SK-N-DZ (cell line): ENCODE data around the gene GSTA4.

DNA sequence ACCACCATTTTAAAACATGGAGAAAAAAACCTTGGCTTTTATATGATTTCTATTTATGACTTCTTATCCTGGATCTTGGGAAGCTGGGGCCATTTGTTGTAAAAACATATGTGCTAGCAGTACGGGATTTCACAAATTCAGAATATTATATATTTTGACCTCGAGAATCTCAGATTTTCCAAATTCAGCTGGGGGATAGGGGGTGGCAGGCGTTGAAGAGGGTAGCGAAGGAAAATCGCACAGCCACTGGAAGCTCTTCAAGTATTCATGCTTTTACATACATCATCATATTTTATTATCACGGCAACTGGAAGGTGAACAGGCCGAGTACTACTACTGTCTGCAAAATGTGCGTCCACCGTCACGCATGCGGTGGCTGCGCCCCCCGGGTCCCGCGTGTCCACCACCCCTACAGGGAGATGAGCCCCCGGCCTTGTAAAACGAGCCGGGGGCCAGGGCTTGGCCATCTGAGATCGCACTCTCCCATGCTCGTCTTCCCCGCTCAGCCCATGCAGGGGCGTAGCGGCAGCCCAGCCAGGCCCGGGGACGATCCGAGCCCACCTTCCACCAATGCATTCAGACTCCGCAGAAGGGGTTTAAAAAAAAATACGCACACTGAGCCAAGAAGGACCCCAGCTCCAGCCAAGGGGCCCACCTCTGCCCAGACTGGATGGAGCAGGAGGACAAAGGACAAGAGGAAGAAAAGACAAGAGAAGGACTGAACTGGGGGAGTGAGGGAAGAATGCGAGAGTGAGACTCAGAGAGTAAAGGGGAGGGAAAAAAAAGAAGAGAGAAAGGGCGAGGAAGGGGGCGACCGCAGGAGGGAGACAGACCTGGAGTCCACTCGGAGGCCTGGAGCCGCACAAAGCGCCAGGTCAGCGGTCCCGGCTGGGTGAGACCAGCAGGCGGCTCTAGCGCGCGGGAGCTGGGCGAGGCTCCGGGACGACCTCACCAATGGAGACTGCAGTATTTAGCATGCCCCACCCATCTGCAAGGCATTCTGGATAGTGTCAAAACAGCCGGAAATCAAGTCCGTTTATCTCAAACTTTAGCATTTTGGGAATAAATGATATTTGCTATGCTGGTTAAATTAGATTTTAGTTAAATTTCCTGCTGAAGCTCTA, at the start of gene GSTA4:
Gene GSTA4 (minus strand): TSS at position 869 of the 1,124 bp plus-strand sequence.
RAMPAGE:
- cytosol, long total RNA = start-site peak on the minus strand centred at position 807 of the sequence, 189 bp wide, 825 and 379 reads in 2 replicates
- nucleus, long total RNA = start-site peak on the minus strand centred at position 678 of the sequence, 406 bp wide, 226 and 62 reads in 2 replicates

GRCh38 chr6:53219066-53219604, 70.5 kb upstream of the GCM1 start:
RAMPAGE:
- cytosol, long total RNA = no peak
- nucleus, long total RNA = no peak

GRCh38 chr6:53274707-53275387, 73.9 kb downstream of the ELOVL5 start:
RAMPAGE:
- cytosol, long total RNA = no peak
- nucleus, long total RNA = no peak

GRCh38 chr6:53282669-53283156, 66.0 kb downstream of the ELOVL5 start:
RAMPAGE:
- cytosol, long total RNA = no peak
- nucleus, long total RNA = no peak

DNA sequence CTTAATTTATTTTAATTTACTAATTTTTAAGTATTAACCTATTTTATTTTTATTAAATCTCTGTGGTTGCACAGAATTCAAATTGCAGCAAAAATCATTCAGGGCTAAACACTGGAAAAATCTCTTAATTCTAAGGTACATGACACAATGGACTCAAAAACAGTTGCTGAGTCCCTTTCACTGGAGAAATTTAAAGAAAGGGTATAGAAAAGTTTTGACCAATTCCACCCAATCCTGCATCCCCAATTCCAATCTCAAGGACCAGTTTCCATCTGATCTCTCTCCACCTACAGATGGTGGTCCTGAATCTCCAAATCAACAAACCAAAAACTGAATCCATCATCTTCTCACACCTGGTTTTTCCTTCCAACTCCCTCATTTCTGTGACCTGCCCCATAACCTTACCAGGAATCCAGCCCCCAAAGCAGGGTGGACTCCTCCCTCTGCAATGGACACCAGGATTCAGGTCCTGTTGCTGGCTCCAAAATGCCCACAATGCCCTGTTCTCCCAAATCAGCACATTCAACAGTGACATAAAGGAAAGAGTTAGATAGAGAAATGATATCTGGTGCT, 14.3 kb downstream of the ELOVL5 start:
RAMPAGE:
- cytosol, long total RNA = no peak
- nucleus, long total RNA = no peak

DNA sequence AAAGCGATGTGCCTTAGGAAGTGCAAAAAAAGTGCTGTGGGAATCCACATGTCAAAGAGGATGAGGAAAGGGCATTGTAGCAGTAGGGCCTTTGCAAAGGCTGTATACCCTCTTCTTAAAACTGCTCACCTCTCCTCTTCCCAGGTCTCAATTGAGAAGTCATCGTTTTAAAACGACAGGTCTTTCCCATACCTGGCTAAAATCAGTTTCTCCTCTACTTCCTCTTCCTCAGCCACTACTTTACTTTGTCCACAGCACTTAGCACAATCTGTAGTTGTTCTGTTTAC, 9.6 kb upstream of the ELOVL5 start:
RAMPAGE:
- cytosol, long total RNA = no peak
- nucleus, long total RNA = no peak

RAMPAGE:
- cytosol, long total RNA = no peak
- nucleus, long total RNA = no peak
These were observed 90.8 kb upstream of the ELOVL5 start for GRCh38 chr6:53439407-53440003.

DNA sequence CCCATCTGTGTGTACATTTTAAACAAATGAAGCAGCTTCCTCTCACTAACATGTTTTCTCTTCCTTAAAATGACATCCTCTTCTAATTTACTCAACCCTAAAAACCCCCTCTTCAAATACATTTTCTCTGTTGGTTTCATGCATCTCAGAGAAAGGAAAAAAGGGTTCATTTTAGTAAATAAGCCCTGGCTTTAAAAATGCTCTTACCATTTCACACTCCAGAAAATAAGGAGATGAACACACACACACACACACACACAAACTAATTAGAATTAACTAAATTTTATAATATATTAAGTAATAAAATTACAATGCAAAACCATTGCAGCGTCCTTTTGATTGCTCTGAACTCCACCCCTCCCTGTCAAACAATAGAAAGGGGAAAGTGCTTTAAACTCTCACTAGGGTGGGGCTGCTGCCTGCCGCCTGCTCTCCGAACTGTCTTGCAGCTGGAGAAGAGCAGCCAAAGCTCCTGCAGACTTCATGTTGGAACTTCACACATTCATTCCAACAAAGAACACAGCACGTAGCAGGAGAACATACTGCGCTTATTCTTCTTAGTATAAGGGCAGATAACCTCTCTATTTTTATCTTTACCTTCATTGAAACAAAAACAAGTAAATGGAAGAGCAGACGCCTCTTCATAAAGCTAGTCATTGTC, 83.3 kb downstream of the GCLC start:
RAMPAGE:
- cytosol, long total RNA = no peak
- nucleus, long total RNA = no peak

DNA sequence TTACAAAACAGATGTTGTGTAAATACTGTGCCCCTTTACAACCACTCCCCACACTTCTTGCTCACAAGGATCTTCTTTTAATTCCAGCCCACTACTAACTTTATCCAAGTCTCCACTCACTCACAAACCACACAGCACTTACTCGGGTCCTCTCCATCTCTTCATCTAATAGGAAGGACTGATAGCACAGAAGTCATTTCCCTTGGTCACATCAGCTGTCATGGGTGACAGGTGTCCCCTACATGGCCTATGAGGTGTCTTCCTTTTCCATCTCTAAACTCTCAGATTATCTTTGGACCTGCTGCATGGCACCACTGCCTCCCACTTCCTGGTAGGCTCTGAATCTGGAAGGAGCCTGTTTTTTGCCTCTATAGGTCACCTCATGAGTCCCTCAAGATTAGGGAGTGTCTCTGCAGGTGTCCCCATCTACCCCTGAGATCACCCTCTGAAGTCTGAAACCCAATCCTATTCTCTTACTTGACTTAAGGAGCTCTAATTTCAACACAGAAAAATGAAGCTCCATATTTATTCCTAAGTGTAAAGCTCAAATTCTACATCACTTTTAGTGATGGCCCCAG, 28.5 kb downstream of the GCLC start:
RAMPAGE:
- cytosol, long total RNA = no peak
- nucleus, long total RNA = no peak

DNA sequence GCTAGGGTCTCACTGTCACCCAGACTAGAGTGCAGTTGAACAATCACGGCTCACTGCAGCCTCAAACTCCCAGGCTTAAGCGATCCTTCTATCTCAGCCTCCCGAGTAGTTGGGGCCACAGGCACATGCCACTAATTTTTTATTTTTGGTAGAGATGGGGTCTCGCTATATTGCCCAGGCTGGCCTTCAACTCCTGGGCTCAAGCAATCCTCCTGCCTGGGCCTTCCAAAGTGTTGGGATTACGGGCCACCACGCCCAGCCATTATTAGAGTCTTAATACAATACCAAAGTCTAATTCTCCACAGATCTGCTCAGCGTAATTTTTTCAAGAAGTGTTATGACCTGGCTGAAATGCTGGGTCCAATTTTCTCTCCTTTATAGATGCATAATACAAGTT, 3.0 kb downstream of the GCLC start:
RAMPAGE:
- cytosol, long total RNA = no peak
- nucleus, long total RNA = no peak

RAMPAGE:
- cytosol, long total RNA = no peak
- nucleus, long total RNA = no peak
These were observed 2.4 kb upstream of the GCLC start for GRCh38 chr6:53547365-53547663.

DNA sequence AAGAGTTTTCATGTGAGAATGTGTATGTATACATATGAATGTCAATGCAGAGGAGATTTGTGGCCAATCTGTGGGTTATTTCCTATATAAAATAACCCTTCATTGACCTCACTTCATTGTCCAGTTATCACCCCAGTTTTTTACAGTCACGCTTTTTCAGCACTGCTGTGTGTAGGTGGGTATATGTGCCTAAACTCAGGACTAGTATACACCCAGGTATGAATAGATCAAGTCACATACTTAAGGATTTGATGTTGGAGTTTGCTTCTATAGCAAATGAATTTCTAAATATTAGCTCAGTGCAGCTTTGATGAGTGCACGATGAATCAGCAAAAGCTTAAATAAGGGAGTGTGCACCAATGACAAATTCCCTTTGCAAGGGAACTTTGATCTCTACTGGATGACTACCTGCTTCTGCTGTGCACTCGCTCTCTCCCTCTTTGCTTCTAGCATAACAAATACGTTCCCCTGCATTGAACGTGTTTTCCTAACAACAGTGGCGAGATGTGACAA, 50.0 kb downstream of the KLHL31 start:
RAMPAGE:
- cytosol, long total RNA = no peak
- nucleus, long total RNA = no peak

DNA sequence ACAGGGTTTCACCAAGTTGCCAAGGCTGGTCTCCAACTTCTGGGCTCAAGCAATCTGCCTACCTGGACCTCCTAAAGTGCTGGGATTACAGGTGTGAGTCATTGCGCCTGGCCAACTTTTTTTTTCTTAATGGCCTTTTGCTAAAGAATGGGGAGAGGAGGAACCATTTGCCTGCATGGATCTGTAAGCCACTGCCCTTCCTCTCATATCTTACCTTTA, 32.0 kb downstream of the KLHL31 start:
RAMPAGE:
- cytosol, long total RNA = no peak
- nucleus, long total RNA = no peak

DNA sequence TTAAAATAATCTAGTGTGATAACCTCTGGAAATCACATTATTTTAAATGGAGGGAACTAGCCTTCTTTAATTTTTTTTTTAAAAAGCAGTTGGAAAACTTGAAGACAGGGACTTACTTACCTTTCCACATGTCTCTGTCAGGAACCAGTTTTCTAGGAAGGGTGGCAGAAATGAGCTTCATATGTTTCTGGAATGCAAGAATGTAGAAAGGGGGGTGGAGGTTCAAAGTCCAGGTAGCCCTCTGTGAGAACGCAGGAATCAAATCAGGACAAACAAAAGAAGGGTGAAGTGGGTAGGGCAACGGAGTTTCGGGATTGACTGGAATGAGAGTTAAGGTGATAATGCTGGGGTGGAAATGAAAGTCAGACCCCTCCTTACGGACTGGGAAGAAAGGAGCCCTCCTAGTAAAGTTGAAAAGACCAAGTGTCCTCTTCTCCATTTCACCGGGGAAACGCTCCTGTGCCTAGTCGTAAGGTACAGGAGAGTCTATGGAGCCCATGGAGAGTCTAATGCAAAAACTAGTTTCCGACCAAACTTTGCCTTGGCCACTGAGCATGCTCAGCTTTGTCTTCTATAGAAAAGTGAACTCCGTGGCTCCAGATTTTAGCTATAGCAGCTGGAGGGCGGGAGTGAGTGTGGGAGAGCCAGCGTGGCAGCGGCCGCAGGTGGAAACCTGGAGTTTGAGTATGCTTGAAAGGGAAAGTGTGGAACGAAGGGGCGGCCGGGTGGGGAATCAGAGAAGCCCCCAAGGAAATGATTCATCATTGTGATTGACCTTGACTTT, 1.4 kb upstream of the LRRC1 start:
RAMPAGE:
- cytosol, long total RNA = no peak
- nucleus, long total RNA = no peak

DNA sequence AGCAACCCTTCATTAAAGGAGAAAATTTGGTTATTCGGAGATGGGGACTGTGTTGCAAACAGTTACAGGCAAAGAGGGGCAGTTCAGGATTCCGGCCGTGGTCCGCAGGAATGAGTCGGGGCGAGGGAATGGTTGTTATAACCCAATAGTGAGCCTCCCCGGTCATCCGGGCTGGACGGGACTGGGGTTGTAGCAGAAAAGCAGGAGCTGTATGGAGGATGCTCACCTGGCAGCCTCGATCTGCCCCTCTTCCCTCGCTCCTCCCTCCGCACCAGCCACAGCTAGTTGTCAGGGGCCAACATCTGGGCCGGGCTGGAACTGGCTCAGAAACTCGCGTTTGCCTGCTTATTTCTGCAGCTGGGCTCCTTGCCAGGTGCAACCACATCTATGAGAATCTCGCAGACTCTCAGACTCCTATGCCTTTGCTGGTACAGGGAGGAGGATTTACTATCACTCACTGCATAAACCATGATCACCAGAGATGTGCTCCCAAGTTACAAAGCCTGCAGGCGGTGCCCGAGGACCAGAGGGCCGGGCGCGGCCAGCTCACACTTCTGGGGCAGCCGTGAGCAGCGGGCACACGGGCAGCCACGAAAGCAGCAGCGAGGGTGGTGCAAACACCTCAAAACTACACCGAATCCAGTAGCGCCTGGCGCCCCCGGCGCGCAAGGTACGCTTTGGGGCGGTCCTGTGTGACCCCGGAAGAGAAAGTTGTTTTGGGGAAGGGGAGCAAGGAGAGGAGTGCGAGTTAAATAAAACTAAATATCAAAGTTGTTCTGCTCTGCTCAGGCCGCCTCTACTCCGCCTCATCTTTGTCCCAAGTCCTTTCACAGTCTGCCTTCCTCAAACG, 633 bp upstream of the LRRC1 start:
RAMPAGE:
- cytosol, long total RNA = start-site peak on the minus strand centred at position 636 of the sequence, 88 bp wide, 16 and 7 reads in 2 replicates
- nucleus, long total RNA = start-site peak on the minus strand centred at position 573 of the sequence, 223 bp wide, 14 and 6 reads in 2 replicates

DNA sequence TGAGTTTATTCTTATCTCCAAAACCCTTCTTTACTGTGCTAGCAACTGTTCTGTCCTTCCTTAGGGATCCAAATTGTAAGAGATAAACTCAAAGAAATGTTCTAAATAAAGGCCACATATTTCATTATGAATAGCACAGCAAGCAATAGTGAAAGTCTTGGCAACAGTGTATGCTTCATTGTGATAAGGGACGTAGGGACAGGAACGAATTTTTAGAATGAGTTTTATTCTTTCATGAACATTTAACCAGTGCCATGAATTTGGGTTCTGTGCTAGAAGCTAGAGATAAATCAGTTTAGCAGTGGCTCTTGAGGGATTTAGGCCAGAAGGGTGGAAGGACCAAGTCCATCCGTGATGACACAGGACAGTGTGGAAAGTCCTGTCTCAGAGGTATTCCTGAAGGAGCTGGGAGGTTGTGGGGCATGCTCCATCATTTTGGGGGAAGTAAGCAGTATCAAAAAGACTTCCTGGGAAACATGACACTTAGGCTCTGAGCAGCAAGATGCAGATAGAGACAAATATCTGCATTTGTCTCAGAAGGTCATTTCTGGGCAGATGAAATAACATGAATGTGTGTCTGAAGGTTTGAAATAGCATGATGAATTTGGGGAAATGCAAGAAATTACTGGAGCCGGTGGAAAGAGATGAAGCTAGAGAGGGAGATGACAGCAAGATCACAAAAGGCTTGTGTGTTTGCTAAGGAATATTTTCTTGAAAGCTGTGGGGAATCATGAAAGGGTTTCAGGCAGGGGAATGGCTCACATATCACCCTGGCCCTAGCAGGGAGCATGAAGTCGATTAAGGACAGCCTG, 61.4 kb downstream of the LRRC1 start:
RAMPAGE:
- cytosol, long total RNA = no peak
- nucleus, long total RNA = no peak

GRCh38 chr6:53929199-53930289, 134.7 kb downstream of the LRRC1 start:
RAMPAGE:
- cytosol, long total RNA = no peak
- nucleus, long total RNA = no peak

DNA sequence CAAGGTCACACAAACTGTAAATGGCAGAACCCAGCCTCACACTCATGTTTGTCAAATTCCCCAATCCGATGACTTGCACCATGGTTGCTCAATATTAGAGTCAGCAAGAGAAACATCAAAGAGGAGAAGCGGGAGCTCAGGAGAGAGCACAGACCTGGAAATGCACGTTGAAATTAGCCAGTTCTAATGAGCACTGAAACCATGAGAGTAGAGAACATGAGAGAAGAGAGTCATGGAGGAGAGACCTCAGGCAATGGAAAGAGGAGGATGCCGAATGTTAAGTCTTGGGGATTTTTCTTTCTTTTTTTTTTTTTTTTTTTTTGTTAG, 13.4 kb upstream of the MLIP start:
RAMPAGE:
- cytosol, long total RNA = no peak
- nucleus, long total RNA = no peak

DNA sequence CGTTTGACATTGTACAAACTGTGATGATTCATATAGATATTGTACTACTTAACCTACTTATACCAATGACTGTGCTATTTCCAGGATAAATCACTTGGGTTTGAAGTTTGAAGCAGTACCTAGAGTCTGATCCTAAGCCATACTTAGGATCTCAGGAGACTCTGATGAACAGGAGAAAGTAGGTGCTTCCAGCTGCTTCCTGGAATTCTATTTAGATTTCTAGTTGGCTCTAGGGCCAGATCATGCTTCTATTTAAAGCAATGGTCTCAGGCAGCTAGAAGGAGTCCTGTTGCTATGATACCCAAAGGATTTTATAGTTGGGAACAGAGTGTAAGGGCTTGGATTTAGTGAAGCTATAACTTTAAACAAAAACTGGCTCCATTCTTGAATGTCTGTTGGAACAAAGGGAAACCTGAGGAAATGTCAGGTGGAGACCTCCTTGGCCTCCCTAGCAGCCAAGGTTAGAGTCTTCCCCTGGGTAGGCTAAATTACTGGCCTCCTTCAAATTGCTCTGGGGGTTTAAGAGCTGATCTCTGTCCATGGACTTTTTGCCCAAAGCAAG, 52.3 kb upstream of the TINAG start:
RAMPAGE:
- cytosol, long total RNA = no peak
- nucleus, long total RNA = no peak

GRCh38 chr6:54856058-54856497, 9.5 kb downstream of the FAM83B start:
RAMPAGE:
- cytosol, long total RNA = no peak
- nucleus, long total RNA = no peak